Renal cortical epithelial cell (primary cell): ENCODE results near the genes ACKR3 and RAB17.

GRCh38 chr2:236261398-236261621 lies 2.9 kb downstream of the ASB18 start:
- RRBS: no CpG with 5 or more reads among the region's 5 CpGs

DNA sequence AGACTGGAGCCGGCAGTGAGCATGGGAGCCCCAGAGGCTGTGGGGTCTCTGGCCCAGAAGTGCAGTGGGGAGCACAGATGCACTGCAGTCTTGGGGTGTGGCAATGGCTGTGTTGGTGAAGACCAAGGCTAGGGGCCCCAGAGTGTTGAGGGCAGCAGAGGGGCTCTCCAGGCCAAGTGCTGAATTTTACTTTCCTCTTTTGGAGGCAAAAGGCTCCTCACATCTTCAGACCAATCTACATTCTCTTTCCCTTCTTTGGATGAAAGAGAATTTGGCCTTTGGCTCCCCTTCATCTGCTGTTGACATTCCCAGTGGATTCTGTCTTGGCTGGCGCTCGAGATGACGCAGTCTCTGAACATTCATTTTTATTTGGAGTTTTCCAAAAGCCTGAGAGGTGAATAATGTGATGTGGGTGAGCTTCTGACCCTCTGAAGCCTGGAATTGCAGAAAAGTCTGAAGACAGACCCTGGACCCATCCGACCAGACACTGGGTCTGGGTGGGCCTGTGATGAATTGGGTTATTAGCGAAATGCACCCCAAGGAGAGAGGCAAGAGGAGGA lies 70.2 kb upstream of the ASB18 start:
- RRBS: no CpG with 5 or more reads among the region's 6 CpGs

- RRBS: no CpG with 5 or more reads among the region's 20 CpGs
These were observed at the start of gene ACKR3 for GRCh38 chr2:236569293-236570382. Gene ACKR3 (plus strand): TSS chr2:236569825.

DNA sequence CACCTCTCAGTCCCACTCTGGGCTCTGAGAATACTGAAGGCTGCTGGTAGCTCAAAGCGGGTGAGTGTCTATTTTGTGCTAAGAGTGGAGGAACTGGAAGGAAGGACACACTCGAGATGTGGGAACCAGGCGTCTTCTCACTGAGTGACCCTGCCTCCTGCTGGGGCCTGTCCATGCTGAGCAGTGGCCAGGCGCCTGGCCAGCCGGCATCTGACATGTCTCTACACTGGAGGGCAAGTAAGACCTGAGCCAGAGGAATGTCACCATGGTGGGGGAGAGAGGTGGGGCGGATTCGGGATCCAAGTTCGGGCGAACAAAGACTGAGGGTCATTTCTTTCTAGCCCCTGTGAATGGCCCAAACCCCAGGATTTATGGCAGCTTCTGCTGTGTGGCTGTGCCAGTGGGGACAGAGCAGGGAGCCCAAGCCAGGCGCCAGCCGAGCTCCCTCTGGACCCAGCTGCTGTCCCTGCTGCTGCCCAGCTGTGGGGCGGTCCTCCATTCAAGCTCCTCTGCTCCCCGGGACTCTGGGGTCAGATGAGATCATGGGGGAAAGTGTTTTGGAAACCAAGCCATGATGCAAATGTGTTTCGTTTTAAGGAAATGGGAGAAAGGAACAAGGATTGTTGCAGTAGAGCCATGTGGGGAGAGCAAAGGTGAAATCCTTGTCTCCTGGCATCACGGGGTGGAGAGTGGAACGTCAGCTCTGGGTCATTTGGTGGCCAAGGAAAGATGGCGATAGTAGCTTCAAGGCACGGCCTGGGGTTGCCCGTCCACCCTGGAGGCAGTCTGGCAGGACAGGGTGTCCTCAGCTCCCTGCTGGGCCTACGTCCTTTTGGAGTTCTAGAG lies 8.0 kb downstream of the ACKR3 start:
- RRBS: no CpG with 5 or more reads among the region's 20 CpGs

- RRBS: 54% methylated on average over 4 of the region's 29 CpGs
These were observed 73.0 kb downstream of the ACKR3 start for GRCh38 chr2:236642287-236643434.

DNA sequence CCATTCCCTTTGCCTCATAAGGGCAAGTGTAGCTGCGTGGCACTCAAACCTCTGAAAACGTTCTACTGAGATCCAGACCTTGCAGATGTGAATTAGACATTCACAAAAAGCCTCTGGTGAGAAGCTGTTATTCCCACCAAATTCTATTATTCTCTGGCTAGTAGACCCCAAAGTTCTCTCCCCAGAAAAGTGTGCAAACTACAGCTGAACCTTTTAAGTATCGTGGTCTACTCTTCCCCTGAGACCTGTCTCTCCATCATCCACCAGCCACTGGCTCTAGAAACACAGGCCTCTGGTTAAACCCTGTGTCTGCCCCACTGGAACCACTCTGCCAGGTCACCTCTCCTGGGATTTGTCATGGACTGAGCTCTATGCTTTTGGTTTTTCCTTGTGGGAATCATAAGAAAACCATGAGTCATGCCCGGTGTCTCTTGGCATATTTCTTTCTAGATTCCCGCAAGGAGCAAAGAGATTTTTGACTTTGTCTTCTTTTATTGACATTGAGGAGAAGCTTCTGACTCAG lies 206.9 kb downstream of the ACKR3 start:
- RRBS: no CpG with 5 or more reads among the region's 5 CpGs

GRCh38 chr2:236782971-236783557 lies 213.4 kb downstream of the ACKR3 start:
- RRBS: no CpG with 5 or more reads among the region's 7 CpGs

DNA sequence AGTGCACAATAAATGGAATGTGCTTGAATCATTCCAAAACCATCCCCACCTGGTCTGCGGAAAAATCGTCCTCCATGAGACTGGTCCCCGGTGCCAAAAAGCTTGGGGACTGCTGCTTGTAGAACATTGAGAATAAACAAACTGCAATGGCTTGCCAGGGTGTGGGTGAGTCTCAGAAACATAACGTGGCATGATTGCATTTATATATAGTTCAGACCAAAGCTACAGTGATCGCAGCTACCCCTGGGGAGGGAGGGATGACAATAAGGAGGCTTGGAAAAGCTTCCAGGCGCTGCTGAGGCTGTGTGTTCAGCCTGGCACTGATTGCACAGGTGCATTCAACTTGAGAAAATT lies 133.1 kb upstream of the COPS8 start:
- RRBS: no CpG with 5 or more reads among the region's 6 CpGs

- RRBS: no CpG with 5 or more reads among the region's 6 CpGs
These were observed 55.7 kb downstream of the COPS8 start for GRCh38 chr2:237141364-237141784.

- RRBS: no CpG with 5 or more reads among the region's 7 CpGs
These were observed 70.2 kb downstream of the COPS8 start for GRCh38 chr2:237155875-237156362.

GRCh38 chr2:237181690-237182883 lies 96.4 kb downstream of the COPS8 start:
- RRBS: no CpG with 5 or more reads among the region's 14 CpGs

DNA sequence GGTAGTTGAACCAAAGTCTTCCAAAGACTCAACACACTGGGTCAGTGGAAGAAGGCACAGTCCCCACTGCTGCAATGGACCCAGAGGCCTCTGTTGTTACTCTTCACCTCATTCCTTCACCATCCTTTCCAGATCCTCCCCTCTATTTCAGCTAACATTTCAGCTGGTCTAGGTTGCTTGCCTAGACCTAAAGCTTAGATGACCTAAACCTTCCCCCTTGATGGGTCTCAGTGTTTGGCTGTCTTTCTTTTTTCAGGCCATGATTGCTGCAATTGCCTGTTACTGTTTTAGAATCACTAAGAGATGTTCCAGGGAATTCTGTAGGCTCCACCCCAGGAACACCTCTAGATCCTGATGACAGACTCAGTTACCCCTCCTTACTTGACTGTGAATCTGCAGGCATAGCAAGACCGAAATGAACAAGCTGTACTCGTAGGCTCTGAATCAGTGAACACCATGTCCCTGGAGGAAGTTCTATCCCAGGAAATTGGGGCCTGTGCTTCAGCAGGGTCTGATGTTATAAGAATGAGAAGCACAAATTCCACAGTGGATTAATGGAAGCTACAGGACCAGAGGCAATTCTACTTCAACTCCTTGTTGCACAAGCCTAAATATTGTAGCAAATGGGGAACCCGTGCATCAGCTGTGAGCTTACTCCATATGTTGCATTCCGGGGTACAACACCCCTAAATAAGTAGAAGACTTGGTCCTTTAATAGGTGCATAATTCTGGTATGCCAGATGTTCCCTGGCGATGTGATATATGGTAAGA lies 148.6 kb downstream of the COPS8 start:
- RRBS: no CpG with 5 or more reads among the region's 5 CpGs

GRCh38 chr2:237290961-237291991 lies 122.7 kb downstream of the COL6A3 start:
- RRBS: no CpG with 5 or more reads among the region's 24 CpGs

DNA sequence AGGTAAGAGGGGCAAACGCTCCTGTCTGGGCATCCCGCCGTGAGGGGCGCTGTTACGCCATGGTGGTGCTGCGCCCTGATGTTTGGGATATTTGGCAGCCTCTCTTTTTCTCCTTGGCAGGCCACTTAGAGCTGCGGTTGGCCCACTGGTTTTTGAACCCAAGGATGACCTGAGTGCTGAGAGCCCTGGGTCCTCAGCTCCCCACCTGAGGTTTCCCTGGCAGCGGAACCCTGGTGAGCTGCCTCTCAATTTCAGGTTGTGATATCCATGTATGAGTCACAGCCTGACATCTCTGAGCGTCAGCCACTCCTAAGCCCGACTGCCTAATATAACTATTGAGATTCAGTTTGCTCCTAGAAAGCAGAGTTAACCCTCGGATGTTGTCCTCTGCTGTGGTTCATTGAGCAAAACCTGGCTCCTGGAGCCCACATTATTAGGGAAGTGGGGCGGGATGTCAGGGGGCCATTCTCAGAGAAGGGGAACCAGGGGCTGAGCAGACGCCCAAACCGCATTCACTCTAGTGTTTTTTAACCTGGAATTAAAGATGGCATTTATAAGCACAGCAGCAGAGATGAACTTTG lies 103.2 kb downstream of the COL6A3 start:
- RRBS: no CpG with 5 or more reads among the region's 14 CpGs

DNA sequence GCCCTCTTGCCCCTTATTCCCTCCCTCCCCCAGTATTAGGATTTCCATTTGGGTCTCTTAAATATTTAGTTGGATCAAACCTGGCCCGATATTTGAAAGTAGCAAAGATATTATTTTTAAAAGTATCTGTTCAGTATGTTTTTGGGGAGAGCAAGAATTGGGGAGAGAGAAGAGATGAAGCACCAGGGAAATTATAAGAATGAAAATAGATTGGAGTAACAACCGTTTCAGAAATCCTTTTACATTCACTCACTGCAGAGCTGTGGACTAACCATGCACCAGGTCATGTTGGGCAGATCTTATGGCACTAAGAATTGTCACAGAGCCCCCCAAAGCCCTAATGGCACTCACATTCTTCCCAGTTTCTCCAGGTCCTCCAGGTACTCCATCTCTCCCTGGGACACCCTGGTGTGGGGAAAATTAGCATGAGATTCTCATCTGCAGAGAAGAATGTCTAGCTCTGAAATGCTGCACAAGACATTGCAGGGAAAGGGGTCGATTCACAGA lies 56.9 kb downstream of the COL6A3 start:
- RRBS: no CpG with 5 or more reads among the region's 3 CpGs

- RRBS: no CpG with 5 or more reads among the region's 2 CpGs
These were observed 10.6 kb downstream of the COL6A3 start for GRCh38 chr2:237403392-237403721.

DNA sequence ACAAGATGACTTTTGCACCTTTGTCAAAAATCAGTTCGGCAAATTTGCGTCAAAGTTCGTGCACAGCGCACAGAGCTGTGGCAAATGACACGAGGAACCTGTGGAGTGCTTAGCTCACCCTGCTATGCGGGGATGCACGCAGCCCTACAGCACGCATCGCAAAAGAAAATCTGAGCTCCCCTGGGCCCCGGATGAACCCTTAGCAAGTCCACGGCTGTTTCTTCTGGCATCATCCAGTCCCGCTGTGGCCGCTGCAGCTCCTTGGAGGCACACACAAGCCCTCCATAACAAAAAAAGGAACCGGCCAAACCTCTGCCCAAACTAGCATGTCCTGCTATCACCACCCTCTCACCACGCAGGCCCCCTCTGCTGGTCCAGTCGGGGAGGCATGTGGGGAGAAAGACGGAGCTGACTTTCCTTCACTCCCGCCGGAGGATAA lies 35.6 kb upstream of the MLPH start:
- RRBS: no CpG with 5 or more reads among the region's 19 CpGs

DNA sequence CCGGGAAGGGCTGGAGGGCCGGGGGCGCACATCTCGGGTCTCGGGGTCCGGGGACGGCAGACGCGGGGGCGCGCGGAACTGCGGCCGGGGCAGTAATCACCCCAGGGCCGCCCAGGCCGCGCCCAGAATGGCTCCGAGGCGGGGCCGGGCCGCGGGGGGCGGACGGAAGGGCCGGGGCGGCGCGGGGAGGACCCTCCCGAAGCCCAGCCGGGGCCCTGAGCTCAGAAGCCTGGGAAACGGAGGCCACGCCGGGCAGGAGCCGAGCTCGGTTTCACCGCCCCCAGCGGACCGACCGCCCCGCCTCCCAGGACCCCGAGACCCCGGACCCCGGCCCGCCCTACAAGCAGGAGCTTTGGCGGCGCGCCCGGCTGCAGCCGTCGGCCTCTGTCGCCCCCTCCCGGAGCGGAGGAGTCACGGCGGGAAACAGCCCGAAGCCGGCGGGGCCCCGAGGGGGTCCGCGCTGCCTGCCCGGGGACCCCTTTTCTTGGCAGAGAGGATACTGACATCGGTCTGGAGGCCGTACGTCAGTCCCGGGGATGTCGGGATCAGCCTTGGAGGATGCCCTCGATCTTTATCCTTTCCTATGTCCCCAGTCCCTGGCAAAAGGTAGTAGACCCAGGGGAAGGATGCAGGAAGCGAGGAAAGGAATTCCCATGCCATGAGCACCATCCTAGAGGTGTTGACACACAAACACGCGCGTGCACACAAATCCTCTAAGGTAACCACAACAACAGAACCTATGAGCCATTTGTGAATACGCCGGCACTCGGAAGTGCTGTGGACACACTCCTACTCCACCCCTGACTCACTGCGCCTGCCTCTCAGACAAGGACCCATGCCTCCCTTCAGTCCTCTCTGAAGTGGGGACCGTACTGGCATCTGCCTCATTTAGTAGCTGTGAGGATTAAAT lies 11.6 kb upstream of the MLPH start:
- RRBS: under 1% methylated on average over 40 of the region's 77 CpGs

GRCh38 chr2:237589980-237590895 lies at the start of gene RAB17:
Gene RAB17 (minus strand): TSS chr2:237590734.
- RRBS: 5% methylated on average over 3 of the region's 17 CpGs